ENCODE measurements around a stretch of chr17.

DNA sequence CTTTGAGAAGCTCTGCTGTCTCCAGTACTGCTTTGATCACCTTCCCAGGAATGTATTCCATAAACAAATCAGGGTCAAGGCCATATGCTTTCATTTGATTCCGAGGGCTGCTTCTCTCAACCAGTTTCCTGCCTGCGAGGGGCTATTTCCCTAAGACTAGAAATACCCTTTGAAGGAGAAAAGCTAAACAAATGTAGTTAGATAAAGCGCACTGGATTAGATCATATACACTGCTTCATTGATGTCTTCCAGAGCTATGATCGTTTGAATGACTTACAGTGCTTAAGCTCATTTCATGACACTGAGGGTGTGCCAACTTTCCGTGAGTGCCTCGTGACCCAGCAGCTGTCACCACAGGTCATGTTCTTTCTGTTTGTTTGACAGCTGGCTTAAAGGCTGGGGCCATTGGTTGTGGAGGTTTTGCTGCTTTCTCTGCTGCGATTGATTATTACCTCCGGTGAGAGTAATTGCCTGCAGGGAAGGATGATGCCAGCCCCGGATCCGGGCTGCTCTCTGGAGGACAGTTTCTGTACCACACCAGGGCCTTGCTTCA lies 3.8 kb downstream of the TIMM22 start:
- RAMPAGE, long total RNA, result no peak
- RRBS, result 100% methylated on average over 1 of the region's 10 CpGs
PRO-cap:
- standard, result no peak
- CoPRO, capped RNA only, 2 experiments, result no peak in any of the 2 experiments
- CoPRO, capped and uncapped RNA, 2 experiments, result no peak in any of the 2 experiments
- CoPRO, uncapped RNA only, 2 experiments, result no peak in any of the 2 experiments
CAGE:
- cytosol, long polyA plus RNA, result no peak
- long polyA plus RNA, result no peak
- nucleolus, long total RNA, result no peak
- nucleus, long polyA plus RNA, result no peak

- RAMPAGE, long total RNA, result no peak
- RRBS, result no CpG with 5 or more reads among the region's 20 CpGs
PRO-cap:
- standard, result no peak
- CoPRO, capped RNA only, 2 experiments, result no peak in any of the 2 experiments
- CoPRO, capped and uncapped RNA, 2 experiments, result no peak in any of the 2 experiments
- CoPRO, uncapped RNA only, 2 experiments, result no peak in any of the 2 experiments
CAGE:
- cytosol, long polyA plus RNA, result no peak
- long polyA plus RNA, result no peak
- nucleolus, long total RNA, result no peak
- nucleus, long polyA plus RNA, result no peak
Measured at GRCh38 chr17:1005926-1006557, 9.1 kb downstream of the TIMM22 start.

- RAMPAGE, long total RNA, result no peak
- RRBS, result no CpG with 5 or more reads among the region's 12 CpGs
PRO-cap:
- standard, result no peak
- CoPRO, capped RNA only, 2 experiments, result no peak in any of the 2 experiments
- CoPRO, capped and uncapped RNA, 2 experiments, result no peak in any of the 2 experiments
- CoPRO, uncapped RNA only, 2 experiments, result no peak in any of the 2 experiments
CAGE:
- cytosol, long polyA plus RNA, result no peak
- long polyA plus RNA, result no peak
- nucleolus, long total RNA, result no peak
- nucleus, long polyA plus RNA, result no peak
Measured at GRCh38 chr17:1075207-1075603, 78.3 kb downstream of the TIMM22 start.

GRCh38 chr17:1083226-1083888 lies 86.4 kb downstream of the TIMM22 start:
- RAMPAGE, long total RNA, result no peak
- RRBS, result no CpG with 5 or more reads among the region's 12 CpGs
PRO-cap:
- standard, result no peak
- CoPRO, capped RNA only, 2 experiments, result no peak in any of the 2 experiments
- CoPRO, capped and uncapped RNA, 2 experiments, result no peak in any of the 2 experiments
- CoPRO, uncapped RNA only, 2 experiments, result no peak in any of the 2 experiments
CAGE:
- cytosol, long polyA plus RNA, result no peak
- long polyA plus RNA, result no peak
- nucleolus, long total RNA, result no peak
- nucleus, long polyA plus RNA, result no peak

DNA sequence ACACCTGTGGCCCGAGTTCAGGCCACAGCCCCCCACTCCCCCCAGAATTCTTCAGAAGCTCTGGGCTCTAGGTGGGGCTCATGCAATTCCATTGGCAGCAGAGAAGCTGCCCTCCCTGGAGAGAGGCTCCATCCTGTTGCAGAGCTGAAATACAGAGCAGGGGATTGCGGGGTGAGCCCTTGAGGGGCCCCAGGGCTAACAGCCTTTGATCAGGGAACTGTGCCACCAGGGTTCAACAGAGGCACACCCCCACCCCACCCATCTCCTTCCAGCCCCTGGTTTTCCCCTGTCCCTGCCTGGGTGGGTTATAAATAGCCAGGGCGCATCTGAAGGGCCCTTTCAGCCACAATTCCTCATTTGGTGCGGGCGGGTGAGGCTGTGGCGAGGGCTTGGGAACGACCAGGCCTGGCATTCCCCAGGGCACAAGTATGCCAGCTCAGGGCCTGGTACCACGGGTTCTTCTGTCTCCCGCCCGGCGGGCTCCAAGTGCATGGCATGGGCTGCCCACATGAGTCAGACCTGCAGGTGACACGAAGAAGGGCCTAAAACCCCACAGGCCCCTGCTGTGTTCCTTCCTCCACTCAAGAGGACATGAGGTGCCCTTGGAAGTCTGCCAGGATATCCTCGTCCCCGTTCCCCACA lies 69.1 kb downstream of the ABR start:
- RAMPAGE, long total RNA, result no peak
- RRBS, result no CpG with 5 or more reads among the region's 14 CpGs
PRO-cap:
- standard, result no peak
- CoPRO, capped RNA only, 2 experiments, result no peak in any of the 2 experiments
- CoPRO, capped and uncapped RNA, 2 experiments, result no peak in any of the 2 experiments
- CoPRO, uncapped RNA only, 2 experiments, result no peak in any of the 2 experiments
CAGE:
- cytosol, long polyA plus RNA, result no peak
- long polyA plus RNA, result no peak
- nucleolus, long total RNA, result no peak
- nucleus, long polyA plus RNA, result no peak

GRCh38 chr17:1169023-1169471 lies 10.7 kb downstream of the ABR start:
- RAMPAGE, long total RNA, result no peak
- RRBS, result no CpG with 5 or more reads among the region's 11 CpGs
PRO-cap:
- standard, result no peak
- CoPRO, capped RNA only, 2 experiments, result no peak in any of the 2 experiments
- CoPRO, capped and uncapped RNA, 2 experiments, result no peak in any of the 2 experiments
- CoPRO, uncapped RNA only, 2 experiments, result no peak in any of the 2 experiments
CAGE:
- cytosol, long polyA plus RNA, result no peak
- long polyA plus RNA, result no peak
- nucleolus, long total RNA, result no peak
- nucleus, long polyA plus RNA, result no peak

DNA sequence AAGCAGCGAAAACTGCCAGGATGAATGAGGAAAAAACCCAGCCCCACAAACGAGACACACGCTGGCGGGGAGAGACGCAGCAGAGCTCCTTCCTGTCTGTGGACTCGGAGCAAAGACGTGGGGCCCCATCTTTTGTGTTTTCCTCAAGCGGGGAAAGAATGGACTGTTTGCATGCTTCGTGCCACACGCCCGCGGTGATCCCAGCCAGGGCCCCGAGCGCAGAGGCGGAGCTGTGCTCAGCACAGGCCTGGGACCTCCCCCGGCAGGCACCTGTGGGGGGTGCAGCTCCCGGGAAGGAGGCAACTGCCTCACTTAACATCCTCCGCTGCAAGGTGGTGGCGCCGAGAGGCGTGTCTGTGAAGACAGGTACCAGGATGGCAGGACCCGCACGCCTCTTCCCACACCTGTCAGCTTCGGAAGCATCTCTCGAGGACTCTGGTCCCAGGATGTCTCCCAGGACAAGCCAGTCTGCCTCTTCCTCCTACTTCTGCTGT lies 19.2 kb downstream of the TRARG1 start:
- RAMPAGE, long total RNA, result no peak
- RRBS, result no CpG with 5 or more reads among the region's 25 CpGs
PRO-cap:
- standard, result no peak
- CoPRO, capped RNA only, 2 experiments, result no peak in any of the 2 experiments
- CoPRO, capped and uncapped RNA, 2 experiments, result no peak in any of the 2 experiments
- CoPRO, uncapped RNA only, 2 experiments, result no peak in any of the 2 experiments
CAGE:
- cytosol, long polyA plus RNA, result no peak
- long polyA plus RNA, result no peak
- nucleolus, long total RNA, result no peak
- nucleus, long polyA plus RNA, result no peak

DNA sequence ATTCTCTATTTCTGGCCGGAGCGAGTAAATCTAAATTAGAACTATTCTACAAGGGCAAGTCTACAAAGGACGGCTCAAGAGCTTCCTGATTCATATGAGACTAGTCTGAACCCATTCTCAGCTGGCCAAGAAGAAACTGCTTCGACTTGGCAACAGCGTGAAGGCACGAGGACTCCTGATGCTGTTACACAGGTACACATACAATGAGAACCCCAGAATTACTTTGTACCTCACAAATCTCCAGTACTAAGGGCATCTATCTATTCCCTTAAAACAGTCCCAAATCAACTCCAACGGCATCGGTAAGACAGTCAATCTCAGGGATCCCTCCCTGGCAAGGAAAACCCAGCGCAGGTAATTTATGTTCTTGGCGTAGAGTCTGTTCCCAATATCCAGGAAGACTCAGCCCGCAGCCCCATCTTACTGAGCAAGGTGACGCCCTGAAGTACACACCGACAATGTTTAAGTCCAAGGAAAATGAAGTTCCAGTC lies 1.4 kb downstream of the CRK start:
- RAMPAGE, long total RNA, result no peak
- RRBS, result no CpG with 5 or more reads among the region's 13 CpGs
PRO-cap:
- standard, result no peak
- CoPRO, capped RNA only, 2 experiments, result no peak in any of the 2 experiments
- CoPRO, capped and uncapped RNA, 2 experiments, result no peak in any of the 2 experiments
- CoPRO, uncapped RNA only, 2 experiments, result no peak in any of the 2 experiments
CAGE:
- cytosol, long polyA plus RNA, result no peak
- long polyA plus RNA, result no peak
- nucleolus, long total RNA, result no peak
- nucleus, long polyA plus RNA, result no peak

GRCh38 chr17:1467802-1468379 lies 11.9 kb upstream of the CRK start:
- RAMPAGE, long total RNA, result no peak
- RRBS, result 77% methylated on average over 7 of the region's 22 CpGs
PRO-cap:
- standard, result no peak
- CoPRO, capped RNA only, 2 experiments, result no peak in any of the 2 experiments
- CoPRO, capped and uncapped RNA, 2 experiments, result no peak in any of the 2 experiments
- CoPRO, uncapped RNA only, 2 experiments, result no peak in any of the 2 experiments
CAGE:
- cytosol, long polyA plus RNA, result no peak
- long polyA plus RNA, result no peak
- nucleolus, long total RNA, result no peak
- nucleus, long polyA plus RNA, result no peak

DNA sequence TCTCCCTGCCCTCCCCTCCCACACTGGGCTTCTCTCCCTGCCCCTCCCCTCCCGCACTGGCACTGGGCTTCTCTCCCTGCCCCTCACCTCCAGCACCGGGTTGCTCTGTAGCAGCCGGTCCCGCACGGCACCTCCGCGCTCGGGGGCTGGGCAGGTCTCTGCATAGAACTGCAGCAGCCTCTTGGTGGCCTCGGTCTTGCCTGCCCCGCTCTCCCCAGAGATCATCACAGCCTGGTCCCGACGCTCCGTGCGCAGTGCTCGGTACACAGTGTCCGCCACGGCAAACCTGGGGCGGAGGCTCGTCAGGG lies 9.8 kb downstream of the MYO1C start:
- RAMPAGE, long total RNA, result no peak
- RRBS, result no CpG with 5 or more reads among the region's 19 CpGs
PRO-cap:
- standard, result no peak
- CoPRO, capped RNA only, 2 experiments, result no peak in any of the 2 experiments
- CoPRO, capped and uncapped RNA, 2 experiments, result no peak in any of the 2 experiments
- CoPRO, uncapped RNA only, 2 experiments, result no peak in any of the 2 experiments
CAGE:
- cytosol, long polyA plus RNA, result no peak
- long polyA plus RNA, result no peak
- nucleolus, long total RNA, result no peak
- nucleus, long polyA plus RNA, result no peak

DNA sequence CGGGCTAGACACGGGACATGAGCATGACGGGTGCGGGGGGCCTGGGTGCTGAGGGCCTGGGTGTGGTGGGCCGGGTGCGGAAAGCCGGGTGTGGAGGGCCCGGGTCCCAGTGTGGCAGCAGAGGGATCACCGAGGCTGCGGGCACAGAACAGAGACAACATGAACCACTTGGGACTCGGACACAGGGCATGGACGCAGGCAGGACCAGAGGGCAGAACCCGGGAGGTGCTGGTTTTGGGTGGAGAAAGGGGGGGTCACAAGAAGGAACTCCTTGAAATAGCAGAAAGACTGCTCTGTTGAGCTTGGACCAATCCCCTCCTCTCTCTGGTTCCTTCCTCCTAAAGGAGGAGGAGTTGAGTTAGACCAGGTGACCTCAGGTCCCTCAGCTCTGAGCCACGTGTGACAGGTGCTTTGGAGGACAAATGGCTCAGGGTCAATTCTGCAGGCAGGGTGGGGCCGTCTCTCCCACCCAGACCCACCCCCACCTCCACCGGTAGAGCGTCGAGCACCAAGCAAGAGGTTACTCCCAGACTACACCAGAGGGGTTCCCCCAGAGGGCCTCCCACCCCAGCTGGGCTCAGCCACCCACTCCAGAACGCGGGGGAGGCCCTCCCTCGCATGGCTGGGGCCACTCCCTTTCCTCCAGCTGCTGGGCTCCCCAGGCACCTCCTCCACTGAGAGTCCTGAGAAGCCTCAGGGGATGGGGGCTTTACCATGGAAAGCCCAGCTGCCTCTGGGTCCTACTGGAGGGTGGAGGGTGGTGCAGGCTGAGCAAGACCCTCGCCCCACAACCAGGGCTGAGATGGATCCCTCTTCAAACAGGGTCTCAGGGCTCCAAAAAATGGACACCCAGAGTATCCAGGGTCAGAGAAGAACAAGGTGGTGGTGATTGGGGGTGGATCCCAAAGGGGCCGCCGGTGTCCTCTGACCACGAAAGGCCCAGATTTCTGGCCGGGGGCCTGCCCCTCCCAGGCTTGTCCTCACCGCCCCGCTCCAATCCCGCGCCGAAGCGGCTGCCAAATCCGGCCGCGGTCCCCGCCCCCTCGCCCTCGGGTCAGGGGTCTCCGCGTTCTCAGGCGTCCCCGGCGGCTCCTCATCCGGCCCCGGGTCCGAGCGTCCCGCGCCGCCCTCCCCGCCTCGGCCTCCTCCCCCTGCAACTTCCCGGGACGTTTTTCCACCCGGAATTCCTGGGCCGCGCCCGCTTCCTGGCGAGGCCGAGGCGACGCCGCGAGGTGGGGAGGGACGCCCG lies 7.7 kb downstream of the MYO1C start:
- RAMPAGE, long total RNA, result no peak
- RRBS, result 11% methylated on average over 44 of the region's 66 CpGs
PRO-cap:
- standard, result unidirectional peak, plus-strand start at position 674 of the sequence; unidirectional peak, plus-strand start at position 1,019 of the sequence
- CoPRO, capped RNA only, 2 experiments, result no peak in any of the 2 experiments
- CoPRO, capped and uncapped RNA, 2 experiments, result no peak in any of the 2 experiments
- CoPRO, uncapped RNA only, 2 experiments, result no peak in any of the 2 experiments
CAGE:
- cytosol, long polyA plus RNA, result no peak
- long polyA plus RNA, result no peak
- nucleolus, long total RNA, result no peak
- nucleus, long polyA plus RNA, result no peak

GRCh38 chr17:1487798-1488935 lies 4.3 kb downstream of the MYO1C start:
- RAMPAGE, long total RNA, result no peak
- RRBS, result 4% methylated on average over 16 of the region's 81 CpGs
PRO-cap:
- standard, result bidirectional peak, plus-strand start at chr17:1488174, minus-strand start at chr17:1488071
- CoPRO, capped RNA only, 2 experiments, result peak in 1 of 2 experiments; most common plus-strand start chr17:1488217 (in 1); most common minus-strand start chr17:1488080 (in 1)
- CoPRO, capped and uncapped RNA, 2 experiments, result no peak in any of the 2 experiments
- CoPRO, uncapped RNA only, 2 experiments, result no peak in any of the 2 experiments
CAGE:
- cytosol, long polyA plus RNA, result no peak
- long polyA plus RNA, result no peak
- nucleolus, long total RNA, result no peak
- nucleus, long polyA plus RNA, result no peak

- RAMPAGE, long total RNA, result no peak
- RRBS, result 64% methylated on average over 2 of the region's 24 CpGs
PRO-cap:
- standard, result no peak
- CoPRO, capped RNA only, 2 experiments, result no peak in any of the 2 experiments
- CoPRO, capped and uncapped RNA, 2 experiments, result no peak in any of the 2 experiments
- CoPRO, uncapped RNA only, 2 experiments, result no peak in any of the 2 experiments
CAGE:
- cytosol, long polyA plus RNA, result no peak
- long polyA plus RNA, result no peak
- nucleolus, long total RNA, result no peak
- nucleus, long polyA plus RNA, result no peak
Measured at GRCh38 chr17:1493038-1493936, 801 bp upstream of the MYO1C start.

- RAMPAGE, long total RNA, result no peak
- RRBS, result no CpG with 5 or more reads among the region's 40 CpGs
PRO-cap:
- standard, result no peak
- CoPRO, capped RNA only, 2 experiments, result no peak in any of the 2 experiments
- CoPRO, capped and uncapped RNA, 2 experiments, result no peak in any of the 2 experiments
- CoPRO, uncapped RNA only, 2 experiments, result no peak in any of the 2 experiments
CAGE:
- cytosol, long polyA plus RNA, result no peak
- long polyA plus RNA, result no peak
- nucleolus, long total RNA, result no peak
- nucleus, long polyA plus RNA, result no peak
Measured at GRCh38 chr17:1515185-1516393, 823 bp downstream of the INPP5K start.

GRCh38 chr17:1555682-1556460 lies 6.7 kb downstream of the PITPNA start:
- RAMPAGE, long total RNA, result no peak
- RRBS, result no CpG with 5 or more reads among the region's 15 CpGs
PRO-cap:
- standard, result no peak
- CoPRO, capped RNA only, 2 experiments, result no peak in any of the 2 experiments
- CoPRO, capped and uncapped RNA, 2 experiments, result no peak in any of the 2 experiments
- CoPRO, uncapped RNA only, 2 experiments, result peak in 1 of 2 experiments; most common minus-strand start chr17:1555954 (in 1)
CAGE:
- cytosol, long polyA plus RNA, result no peak
- long polyA plus RNA, result no peak
- nucleolus, long total RNA, result no peak
- nucleus, long polyA plus RNA, result no peak

- RAMPAGE, long total RNA, result no peak
- RRBS, result no CpG with 5 or more reads among the region's 20 CpGs
PRO-cap:
- standard, result no peak
- CoPRO, capped RNA only, 2 experiments, result no peak in any of the 2 experiments
- CoPRO, capped and uncapped RNA, 2 experiments, result no peak in any of the 2 experiments
- CoPRO, uncapped RNA only, 2 experiments, result no peak in any of the 2 experiments
CAGE:
- cytosol, long polyA plus RNA, result no peak
- long polyA plus RNA, result no peak
- nucleolus, long total RNA, result no peak
- nucleus, long polyA plus RNA, result no peak
Measured at GRCh38 chr17:1620720-1621641, 7.7 kb downstream of the SLC43A2 start.

DNA sequence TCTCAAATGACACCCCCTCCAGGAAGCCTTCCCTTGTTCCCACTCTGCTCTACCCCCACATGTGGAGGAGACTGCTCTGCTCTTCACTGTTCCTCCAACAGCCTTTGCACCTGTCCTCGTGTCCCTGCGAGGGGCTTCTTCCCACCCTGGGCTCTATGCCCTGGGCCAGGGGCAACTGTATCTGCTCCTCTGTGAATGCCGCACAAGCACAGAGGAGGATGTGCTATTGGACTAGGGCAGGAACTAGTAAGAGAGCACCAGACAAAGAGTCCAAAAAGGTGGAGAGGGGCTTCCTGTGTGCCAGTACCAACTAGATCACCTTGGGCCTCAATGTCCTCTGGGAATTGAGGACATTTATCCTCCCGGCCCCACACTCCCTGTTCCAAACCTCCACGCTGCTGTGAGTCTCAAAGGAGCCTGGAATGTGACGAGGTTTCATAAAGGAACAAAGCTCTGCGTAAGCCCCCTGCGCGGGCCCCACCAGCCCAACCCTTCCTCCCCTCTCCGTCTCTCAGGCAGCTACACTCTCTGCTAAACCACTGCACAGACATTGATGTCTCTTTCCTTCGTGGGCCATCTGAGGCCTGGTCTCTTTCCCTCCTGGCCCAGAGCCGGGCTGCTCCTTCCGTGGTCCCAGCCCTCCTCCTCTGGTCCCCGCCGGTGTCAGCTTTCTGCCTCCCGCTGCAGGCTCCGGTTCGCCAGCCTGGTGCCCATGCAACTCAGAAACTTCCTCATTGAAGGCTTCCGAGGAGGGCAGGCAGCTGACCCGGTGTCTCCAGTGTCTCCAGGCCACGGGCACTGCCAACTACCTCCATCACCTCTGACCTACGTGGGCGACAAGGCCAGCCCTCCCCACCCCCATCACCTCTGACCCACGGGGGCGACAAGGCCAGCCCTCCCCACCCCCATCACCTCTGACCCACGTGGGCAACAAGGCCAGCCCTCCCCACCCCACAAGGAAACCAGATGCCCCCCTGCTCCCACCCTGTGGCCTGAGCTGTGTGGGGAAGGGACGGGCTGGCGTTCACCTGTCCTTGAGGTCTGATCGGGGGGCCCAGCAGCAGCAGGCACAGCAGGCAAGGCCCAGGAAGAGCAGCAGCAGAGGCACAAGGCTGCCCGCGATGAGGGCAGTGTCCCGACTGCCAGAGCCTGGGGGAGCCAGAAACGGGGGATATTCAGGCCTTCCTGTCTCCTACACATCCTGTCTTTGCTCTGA lies 7.3 kb downstream of the SCARF1 start:
- RAMPAGE, long total RNA, result no peak
- RRBS, result 82% methylated on average over 7 of the region's 33 CpGs
PRO-cap:
- standard, result no peak
- CoPRO, capped RNA only, 2 experiments, result no peak in any of the 2 experiments
- CoPRO, capped and uncapped RNA, 2 experiments, result no peak in any of the 2 experiments
- CoPRO, uncapped RNA only, 2 experiments, result no peak in any of the 2 experiments
CAGE:
- cytosol, long polyA plus RNA, result no peak
- long polyA plus RNA, result no peak
- nucleolus, long total RNA, result no peak
- nucleus, long polyA plus RNA, result no peak

Data from K562 (cell line).